Metastatic Breast Carcinoma in the Ovary (tissue), 3 donors: Measurements from ENCODE around the genes KATNAL2 and SKOR2.

DNA sequence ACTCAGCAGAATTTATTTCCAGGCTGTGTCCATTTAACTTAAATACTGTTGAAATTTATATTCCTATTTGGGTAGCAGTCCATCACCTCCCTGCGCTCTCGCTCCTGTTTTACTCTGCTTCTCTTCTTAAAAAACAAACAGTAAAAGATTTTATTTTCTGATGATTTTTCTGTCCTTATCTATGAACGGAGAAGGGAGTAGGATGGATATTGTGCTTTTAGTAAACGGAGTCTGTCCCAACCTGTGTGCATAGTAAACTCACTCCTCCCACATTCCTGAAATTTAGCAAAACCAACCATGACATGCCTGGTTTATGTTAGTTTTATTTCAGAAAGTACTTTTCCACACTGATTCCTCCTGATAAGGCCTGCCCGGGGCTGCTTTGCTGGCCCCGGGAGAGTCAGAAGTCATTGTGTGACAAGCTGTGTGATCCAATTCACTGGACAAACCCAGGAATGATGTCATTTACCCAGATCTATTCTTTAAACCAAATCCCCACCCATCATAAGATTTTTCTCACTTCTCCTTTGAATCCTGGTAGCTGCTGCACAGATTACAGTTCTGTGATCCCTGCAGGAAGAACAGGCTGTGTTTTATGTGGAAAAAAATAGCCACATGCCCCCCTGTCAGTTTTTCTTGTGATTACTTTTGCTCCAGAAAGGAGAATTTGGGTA, 109.0 kb downstream of the SETBP1 start:
- PRO-cap, 3 experiments, result peak in 1 of 3 experiments; most common plus-strand start position 519 of the sequence (in 1)

- PRO-cap, 3 experiments, result no peak in any of the 3 experiments
Measured at GRCh38 chr18:45324341-45324776, 290.9 kb upstream of the SLC14A2 start.

GRCh38 chr18:46096721-46097067, 1.4 kb downstream of the ATP5F1A start:
- PRO-cap, 3 experiments, result no peak in any of the 3 experiments

DNA sequence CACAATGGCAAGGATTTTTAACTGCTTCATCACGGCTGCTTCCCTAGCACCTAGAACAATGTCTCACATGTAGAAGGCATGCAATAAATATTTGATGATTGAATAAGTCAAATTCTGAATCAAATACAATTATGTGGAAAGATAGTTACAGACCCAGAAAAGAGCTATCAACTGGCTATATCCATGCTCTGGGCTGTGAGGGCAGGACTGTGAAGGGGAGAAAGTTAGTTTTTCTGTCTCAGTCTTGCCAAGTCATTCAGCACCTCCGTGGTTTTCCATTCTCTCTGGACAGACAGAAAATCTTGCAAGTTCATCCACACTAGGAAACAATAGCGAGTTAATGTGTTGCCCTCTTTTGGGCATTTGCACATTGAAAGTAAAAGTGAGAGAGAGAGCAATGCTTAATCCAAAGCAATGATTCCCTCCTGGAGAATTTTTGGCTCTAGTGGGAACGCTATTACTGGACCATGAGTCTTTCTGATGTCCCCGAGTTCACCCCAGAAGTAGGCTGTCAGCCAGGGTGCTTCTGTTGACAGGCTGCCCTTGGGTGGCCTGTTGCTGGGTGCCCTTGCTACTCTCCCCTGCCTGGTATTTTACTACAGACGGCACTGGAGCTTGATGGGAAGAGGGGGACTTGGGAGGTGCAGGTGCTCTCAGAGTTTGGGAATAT, 84.9 kb downstream of the RNF165 start:
- PRO-cap, 3 experiments, result no peak in any of the 3 experiments

DNA sequence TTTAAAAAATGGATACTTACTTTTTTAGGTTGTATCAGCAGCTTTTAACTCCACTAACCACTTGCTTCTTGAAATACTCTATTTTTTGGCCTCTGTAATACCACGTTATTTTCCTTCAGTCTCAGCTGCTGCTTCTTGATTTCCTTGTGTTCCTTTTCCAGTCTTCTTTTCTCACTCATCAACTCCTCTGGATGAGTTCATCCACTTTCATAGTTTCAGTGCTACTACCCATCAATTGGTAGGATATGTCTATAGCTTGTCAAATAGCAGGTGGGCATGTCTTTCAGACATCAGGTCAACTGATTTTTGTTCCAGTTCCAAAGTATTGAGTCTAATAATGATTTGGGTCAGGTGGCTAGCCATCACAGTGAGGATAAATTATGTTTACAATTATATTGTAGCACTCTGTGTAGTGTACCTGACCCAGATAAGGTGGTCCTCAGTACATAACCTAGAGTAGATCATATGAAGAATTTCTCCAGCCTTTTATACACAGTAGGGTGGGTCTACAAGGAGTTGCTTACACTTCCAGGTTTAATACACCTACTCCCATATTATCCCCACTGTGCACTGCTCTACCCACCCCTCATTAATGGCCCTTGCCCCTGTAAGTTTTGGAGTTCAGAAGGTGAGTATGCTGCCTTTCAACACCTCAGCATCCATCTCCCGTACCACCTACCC, 46.6 kb upstream of the ST8SIA5 start:
- PRO-cap, 3 experiments, result no peak in any of the 3 experiments

DNA sequence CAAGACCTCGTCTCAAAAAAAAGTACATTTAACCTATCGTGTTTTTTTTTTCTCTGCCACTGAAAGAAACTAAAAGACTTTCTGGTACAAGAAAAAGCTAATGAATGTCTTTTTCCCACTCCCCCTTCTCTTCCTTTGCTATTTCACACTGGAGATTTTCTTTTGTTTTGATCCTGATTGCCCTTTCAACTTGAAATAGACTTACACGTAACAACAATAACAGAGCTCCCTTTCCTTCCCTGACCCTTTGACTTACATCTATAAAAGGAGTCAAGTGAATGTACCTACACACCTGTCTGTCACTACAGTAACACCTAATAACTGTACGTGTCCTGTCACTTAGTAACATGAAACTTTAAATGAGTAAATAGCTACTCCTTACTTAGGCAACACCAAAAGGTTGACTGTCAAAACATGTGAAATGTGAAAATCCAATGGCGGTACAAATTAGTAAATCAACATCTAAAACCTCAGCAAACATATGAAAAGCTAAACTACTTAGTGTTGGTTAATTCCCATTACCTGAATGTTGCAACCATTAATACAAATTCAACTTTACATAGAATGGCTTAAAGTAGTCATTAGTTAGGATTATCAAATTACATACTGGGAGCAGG, 66.5 kb upstream of the ST8SIA5 start:
- PRO-cap, 3 experiments, result no peak in any of the 3 experiments

- PRO-cap, 3 experiments, result peak in 3 of 3 experiments; most common plus-strand start chr18:46917602 (in 3)
Measured at GRCh38 chr18:46917570-46917955, at the start of gene KATNAL2. TSS of gene KATNAL2 (plus strand) at chr18:46917602.

GRCh38 chr18:46946354-46947503, 29.3 kb downstream of the KATNAL2 start:
- PRO-cap, 3 experiments, result peak in 3 of 3 experiments; most common plus-strand start chr18:46946835 (in 2); most common minus-strand start chr18:46946688 (in 1)

DNA sequence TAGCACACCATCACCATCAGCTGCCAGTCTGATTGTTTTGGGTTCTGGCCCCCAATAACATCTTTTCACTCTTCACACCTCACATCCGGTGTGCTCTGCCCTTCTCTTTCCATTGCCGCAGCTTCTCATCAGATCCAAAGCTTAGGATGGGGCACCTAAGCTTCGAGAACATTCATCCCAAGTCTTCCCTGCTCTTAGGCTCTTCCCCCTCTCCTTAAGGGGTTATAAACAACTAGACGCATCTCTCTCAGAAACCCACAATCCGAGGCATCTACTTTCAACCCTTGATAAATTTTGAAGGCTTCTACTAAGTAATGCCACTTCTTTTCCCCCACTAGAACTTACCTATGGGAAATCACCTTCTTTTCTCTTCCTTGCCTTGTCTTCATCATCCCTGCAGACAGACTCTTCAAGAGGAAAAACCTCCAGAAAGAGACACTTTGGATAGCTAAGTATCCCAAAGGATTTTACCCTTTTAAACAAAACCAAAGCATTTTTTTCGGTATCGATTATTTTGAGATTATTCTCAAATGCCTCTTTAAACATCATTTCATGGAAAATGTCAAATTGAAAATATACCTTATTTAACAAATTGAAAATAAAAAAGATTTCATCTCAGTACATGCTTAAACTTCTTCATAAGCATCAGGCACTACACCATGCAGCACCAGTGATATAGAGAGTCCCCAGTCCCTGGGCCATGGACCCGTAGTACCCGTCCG, 48.5 kb downstream of the HDHD2 start:
- PRO-cap, 3 experiments, result no peak in any of the 3 experiments

- PRO-cap, 3 experiments, result no peak in any of the 3 experiments
Measured at GRCh38 chr18:47251383-47251815, at the start of gene SKOR2. TSS of gene SKOR2 (minus strand) at chr18:47251660.

DNA sequence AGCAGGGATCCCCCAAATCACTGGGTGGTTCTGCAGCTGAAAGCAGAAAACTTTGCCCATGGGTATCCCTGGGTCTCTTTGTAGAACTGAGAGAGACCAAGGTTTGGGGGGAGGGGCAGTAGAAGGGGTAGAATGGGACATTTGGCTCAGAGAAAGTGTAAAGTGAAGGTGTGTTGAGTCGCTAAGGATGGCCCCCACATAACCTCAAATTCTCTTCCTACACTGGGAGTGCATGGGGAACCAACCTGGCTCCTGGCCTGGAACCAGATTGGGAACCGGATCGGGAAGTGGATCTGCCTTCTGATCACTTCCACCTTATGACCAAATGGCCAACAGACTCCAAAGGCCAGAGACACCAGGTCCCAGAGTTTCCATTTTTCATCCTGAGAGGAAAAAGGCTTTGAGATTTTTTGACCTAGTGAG, 171.6 kb upstream of the SKOR2 start:
- PRO-cap, 3 experiments, result no peak in any of the 3 experiments

GRCh38 chr18:47929658-47930127, 766 bp downstream of the SMAD2 start:
- PRO-cap, 3 experiments, result peak in 2 of 3 experiments; most common plus-strand start chr18:47929880 (in 1)

GRCh38 chr18:47930930-47931773, 693 bp upstream of the SMAD2 start:
- PRO-cap, 3 experiments, result peak in 3 of 3 experiments; most common plus-strand start chr18:47930986 (in 1); most common minus-strand start chr18:47931118 (in 3)

DNA sequence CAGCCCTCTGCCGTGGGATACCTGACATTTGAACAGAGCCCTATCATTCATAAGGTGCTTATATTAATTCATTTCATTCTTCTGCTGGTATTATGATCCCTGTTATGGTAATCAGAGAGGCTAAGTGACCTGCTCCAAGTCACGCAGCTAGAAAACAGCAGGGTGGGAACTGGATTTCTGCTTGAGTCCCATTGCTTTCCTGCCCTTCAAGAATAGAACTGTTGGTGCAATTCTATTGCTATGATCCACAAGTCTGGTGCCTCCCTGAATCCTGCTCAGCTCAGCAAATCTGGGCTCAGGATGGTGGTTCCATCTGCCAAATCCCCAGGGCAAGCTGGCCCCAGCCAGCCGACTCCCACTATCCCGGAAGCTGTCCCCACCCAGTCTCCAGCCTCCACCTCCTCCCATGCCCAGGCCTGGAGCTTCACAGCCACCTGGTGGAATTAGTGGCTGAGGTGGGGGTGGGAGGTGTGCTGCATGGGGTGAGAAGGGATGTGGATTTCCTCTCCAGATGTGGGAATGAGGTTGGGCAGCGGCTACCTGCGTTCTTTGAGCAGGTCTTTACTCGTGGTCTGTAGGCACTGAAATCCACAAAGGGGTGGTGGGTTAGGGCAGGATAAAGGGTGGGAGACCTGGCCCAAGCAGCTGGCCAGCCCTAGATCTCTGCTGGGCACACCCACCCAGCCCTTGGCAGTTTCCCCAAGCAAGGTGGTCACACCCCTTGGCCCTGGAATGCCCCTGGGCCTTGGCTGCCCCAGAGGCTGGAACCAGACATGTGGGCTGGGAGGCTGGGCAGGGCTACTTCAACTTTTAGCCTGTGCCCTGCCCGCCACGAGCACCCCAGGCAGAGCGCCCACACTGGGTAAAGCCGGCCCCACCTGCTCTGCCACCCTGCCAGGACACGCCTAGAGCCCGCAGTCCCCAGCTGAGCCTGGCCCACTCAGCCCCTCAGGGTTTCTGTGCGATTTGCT, 119.4 kb upstream of the SMAD2 start:
- PRO-cap, 3 experiments, result no peak in any of the 3 experiments

GRCh38 chr18:48099988-48100467, 169.6 kb upstream of the SMAD2 start:
- PRO-cap, 3 experiments, result no peak in any of the 3 experiments

DNA sequence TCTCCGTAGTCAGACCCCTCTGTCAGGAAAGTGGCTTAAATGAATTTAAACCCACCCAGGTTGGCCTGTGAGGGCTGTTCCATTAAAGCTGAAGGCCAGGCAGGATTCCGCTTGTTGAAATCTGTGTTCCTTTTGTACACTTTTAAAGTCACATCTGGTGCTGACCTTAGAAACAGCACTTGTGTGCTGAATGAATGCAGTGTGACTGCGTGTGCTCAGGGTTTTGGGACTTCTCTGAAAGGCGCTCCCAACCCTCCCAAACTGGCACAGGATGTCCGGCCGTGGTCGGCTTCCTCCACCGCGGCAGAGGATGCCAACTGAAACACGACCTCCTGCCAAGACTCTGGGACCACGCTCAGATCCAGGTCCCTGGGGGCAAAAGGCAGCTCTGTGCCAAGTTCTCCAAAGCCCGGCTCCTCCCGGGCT, 32.1 kb upstream of the ZBTB7C start:
- PRO-cap, 3 experiments, result no peak in any of the 3 experiments

DNA sequence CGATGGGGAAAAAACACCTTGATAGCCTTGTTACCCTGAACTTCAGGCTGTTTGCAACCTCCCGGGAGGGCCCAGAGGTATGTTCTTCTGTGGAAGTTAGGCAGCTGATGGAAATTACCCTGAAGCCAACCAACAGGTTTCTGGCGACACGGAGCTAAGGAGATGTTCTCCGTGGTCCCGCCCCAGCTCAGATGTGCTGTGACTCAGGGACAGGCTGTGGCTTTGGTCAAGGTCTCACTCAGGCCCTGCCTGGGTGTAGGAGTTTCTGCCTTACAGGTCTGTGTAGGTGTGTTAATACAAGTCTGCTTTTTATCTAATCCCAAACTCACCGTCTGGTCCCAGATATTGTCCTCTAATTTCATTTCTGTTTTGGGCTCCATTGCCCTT, 3.9 kb downstream of the CTIF start:
- PRO-cap, 3 experiments, result peak in 1 of 3 experiments; most common plus-strand start position 190 of the sequence (in 1); most common minus-strand start position 53 of the sequence (in 1)

GRCh38 chr18:48546078-48546883, 7.5 kb downstream of the CTIF start:
- PRO-cap, 3 experiments, result peak in 1 of 3 experiments; most common plus-strand start chr18:48546322 (in 1); most common minus-strand start chr18:48546221 (in 1)

DNA sequence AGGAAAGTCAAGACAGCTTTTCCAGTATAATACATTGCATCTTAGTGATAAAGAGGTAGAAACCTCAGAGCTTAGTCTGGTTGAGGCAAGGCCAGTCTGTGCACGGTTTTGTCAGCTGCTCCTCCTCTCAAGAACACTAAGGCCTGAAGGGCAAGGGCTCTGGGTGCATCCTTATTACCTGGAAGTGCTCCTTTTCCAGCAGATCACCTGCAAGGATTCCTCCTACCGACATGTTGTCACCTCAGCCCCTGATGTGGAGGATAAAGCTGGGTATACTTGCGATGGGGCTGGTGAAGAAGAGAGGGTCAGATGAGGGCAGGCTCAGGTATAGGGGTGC, 149.2 kb downstream of the CTIF start:
- PRO-cap, 3 experiments, result no peak in any of the 3 experiments

GRCh38 chr18:48715698-48716675, 177.2 kb downstream of the CTIF start:
- PRO-cap, 3 experiments, result no peak in any of the 3 experiments